Measurements from ENCODE around the genes ZNF217 and BCAS1.

DNA sequence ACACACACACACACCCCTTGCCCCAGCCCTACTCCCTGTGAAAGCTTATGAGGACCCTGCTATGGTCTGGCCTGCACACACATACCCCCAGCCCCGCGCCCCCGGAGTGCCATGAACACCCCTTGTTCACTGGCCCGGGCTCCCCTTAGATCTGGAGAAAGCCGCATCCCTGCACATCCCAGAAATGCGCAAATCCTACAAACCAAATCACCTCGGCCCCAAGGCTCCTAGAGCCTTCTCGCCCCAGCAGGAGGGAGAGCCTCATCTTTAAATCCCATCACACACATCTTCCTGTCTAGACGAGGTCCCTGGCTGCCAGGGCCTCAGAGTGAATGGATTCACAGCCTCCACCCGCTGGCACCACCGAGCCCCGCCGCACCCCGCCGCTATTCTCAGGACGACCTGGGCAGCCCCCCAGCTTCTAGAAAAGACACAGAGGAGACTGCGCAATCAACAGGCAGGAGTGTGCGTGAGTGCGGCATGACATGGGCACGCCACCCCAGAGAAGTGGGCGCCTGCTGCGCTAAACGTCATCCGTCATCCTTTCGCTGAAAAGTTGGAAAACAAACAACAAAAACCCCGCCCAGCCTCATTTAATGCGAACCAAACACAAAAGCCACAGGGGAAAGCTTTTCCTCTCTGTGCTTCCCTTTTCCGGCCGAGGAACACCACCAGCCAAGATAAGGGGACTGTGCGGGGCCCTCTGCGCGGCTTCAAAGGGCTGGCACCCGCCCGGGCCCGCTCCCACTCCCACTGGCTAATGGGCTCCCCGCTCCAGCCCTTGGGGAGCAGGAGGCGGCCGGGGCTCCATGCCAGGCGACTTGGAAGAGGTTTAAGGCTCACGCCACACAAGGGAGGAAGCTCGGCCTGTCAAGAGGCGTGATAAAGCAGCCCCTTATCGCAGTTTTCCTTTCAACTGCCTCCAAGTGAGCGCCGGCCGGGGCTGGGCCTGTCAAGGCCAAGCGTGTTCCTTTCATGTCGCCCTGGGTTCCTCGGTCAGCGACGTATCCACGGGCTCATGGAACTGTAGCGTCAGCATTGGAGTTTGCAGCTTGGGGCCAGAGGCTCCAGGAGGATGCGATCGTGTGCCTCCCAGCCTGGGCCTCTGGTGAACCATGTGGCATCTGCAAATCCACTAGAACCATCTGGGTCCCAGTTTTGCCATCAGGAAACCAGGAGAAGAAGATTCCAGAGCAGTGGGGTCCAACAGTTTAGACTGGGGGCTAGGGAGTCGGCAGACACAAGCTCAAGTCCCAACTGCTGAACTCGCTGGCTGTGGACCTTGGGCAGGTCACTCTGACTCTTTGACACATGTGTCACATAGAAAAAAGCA is 50.1 kb downstream of the NFATC2 start:
- RAMPAGE, long total RNA, result no peak
- RRBS, result 54% methylated on average over 5 of the region's 57 CpGs

DNA sequence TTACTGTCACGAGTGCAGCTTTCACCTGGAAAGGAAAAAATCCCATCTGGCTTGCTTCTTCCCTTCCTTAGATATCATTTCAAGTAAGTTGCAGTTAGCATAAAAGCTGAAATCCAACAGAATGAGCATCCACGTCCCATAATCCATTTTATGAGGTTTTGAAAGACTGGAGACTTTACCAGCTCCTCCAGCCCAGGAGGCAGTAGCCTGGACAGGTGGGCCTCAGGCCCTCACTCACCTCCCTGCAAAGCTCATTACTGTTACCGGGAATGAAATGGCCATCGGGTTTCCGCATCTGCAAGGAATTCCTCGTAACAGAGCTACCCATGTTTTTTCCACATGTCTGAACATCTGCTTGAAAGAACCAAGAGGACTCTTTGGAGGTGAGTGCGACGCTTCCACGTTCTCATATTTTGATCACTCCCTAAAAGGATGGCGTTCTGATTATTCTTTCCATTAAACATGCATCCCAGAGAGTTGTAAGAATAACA is 32.8 kb downstream of the NFATC2 start:
- RAMPAGE, long total RNA, result no peak
- RRBS, result no CpG with 5 or more reads among the region's 10 CpGs

- RAMPAGE, long total RNA, result no peak
- RRBS, result no CpG with 5 or more reads among the region's 6 CpGs
Observed at GRCh38 chr20:51528508-51529025, 14.0 kb downstream of the NFATC2 start.

GRCh38 chr20:51650884-51651185 is 108.3 kb upstream of the NFATC2 start:
- RAMPAGE, long total RNA, result no peak
- RRBS, result no CpG with 5 or more reads among the region's 5 CpGs

DNA sequence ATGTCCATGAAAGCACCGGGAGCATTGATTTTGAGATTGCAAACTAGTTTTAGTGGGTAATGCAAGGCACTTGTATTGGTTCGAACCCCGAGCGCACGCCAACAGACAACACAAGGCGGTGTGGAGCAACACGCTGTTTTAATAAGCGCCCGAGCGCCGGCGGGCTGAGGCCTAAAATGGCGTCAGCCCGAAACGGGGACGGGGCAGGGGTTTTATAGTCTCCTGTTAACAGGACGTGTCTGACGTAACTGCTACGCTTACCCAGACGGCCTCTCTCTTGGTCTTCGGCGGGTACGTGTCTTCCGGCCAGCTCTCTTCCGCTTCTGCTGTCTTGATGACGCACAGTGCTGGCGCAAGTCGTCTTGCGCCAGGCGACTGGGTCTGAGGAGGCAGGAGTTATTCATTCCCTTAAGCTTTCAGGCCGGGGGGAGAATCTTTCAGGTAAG is 18.7 kb upstream of the ZFP64 start:
- RAMPAGE, long total RNA, result no peak
- RRBS, result no CpG with 5 or more reads among the region's 31 CpGs

- RAMPAGE, long total RNA, result no peak
- RRBS, result no CpG with 5 or more reads among the region's 12 CpGs
Observed at GRCh38 chr20:53308606-53309517, 284.8 kb downstream of the ZNF217 start.

GRCh38 chr20:53584221-53584709 is 9.4 kb downstream of the ZNF217 start:
- RAMPAGE, long total RNA, result no peak
- RRBS, result no CpG with 5 or more reads among the region's 3 CpGs

- RAMPAGE, long total RNA, result no peak
- RRBS, result no CpG with 5 or more reads among the region's 7 CpGs
Observed at GRCh38 chr20:53591151-53592011, 2.3 kb downstream of the ZNF217 start.

- RAMPAGE, long total RNA, result no peak
- RRBS, result 1% methylated on average over 6 of the region's 91 CpGs
Observed at GRCh38 chr20:53593692-53594419, at the start of gene ZNF217. Gene ZNF217, minus strand, starts transcription at chr20:53593839.

- RAMPAGE, long total RNA, result no peak
- RRBS, result no CpG with 5 or more reads among the region's 5 CpGs
Observed at GRCh38 chr20:53622477-53623047, 28.9 kb upstream of the ZNF217 start.

DNA sequence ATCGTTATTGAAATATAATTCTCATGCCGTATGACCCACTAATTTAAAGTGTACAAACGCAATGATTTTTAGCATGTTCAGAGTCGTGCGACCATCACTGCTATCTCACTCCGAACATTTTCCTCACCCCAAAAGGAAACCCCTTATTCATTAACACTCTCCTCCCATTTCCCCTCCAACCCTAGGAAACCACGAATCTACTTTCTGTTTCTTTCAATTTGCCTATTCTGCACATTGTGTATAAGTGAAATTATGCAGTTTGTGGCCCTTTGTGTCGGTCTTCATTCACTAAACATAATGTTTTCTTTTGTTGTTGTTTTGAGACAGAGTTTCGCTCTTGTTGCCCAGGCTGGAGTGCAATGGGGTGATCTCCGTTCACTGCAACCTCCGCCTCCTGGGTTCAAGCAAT is 99.6 kb upstream of the ZNF217 start:
- RAMPAGE, long total RNA, result no peak
- RRBS, result no CpG with 5 or more reads among the region's 11 CpGs

DNA sequence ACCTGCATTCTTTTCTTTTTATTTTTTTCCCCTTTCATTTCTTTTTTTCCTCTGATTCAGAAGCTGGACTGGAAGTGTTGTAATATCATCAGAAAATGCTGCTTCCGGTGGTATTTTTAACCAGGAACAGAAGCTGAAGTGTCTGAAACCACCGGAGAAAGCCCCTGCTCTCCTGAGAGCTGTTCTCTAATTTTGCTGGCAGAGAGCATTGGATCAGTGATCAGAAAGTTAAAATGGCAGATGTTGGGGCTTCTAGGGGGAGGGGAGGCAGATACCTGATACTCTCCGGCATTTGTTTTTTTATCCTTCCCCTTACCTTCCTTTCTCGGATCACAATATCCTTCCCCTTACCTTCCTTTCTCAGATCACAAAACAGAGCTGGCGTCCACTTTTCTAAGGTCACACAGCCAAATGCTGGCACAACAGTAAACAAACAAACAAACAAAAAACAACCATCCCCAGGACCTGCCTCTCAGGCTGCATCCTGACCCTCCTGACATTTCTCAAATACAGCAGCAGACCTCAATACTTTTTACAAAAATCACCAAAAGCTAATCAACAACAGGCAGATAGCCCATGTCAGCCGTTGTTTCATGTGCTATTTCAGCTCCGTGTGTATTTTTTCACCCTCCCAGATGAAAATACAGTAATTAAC is 143.3 kb upstream of the ZNF217 start:
- RAMPAGE, long total RNA, result no peak
- RRBS, result no CpG with 5 or more reads among the region's 7 CpGs

DNA sequence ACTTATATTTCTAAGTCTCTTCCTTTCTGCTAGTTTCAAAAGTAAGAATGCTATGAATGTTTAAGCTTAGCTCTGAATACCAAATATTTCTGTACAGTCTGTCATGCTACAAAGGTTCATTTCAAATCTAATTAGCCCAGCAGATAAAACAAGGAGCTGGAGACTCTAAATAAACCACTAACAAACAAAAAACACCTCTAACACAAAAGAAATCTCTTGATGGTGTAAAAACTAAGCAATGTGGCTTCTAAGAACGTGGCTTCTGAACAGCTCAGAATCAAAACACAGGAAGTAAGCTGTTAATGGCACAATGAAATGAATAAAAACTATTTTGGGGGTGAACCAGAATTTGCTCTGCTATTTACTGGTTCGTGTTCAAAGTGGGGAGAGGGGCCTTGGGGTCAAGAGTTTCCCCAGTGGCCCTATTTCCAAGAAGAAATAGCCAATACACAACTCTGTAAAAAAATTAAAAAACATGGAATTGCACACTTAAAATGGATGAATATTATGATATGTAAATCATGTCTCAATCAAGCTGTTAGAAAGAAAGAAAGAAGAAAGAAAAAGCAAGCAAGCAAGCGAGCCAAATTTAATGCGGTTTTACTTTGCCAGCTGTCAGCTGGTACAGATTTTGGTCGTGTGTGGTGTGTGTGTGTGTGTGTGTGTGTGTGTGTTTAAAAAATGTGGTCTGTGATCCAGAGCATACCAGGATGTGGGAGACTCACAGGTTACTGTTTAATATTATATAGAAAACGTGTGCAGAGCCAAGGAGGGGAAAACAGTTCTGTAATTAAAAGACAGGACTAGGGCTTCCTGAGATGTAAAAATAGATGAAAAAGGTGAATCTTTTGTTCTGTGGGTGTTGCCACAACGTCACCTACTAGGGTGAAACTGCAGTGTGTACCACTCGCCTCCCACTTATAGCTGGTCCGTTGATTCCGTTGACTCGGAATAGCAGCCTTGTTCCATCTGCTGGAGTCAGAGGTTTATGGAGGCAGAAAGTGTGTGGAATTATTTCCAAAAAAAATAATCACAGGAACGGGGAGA is 198.0 kb downstream of the BCAS1 start:
- RAMPAGE, long total RNA, result no peak
- RRBS, result no CpG with 5 or more reads among the region's 12 CpGs

- RAMPAGE, long total RNA, result no peak
- RRBS, result no CpG with 5 or more reads among the region's 5 CpGs
Observed at GRCh38 chr20:53929918-53930583, 140.3 kb downstream of the BCAS1 start.

DNA sequence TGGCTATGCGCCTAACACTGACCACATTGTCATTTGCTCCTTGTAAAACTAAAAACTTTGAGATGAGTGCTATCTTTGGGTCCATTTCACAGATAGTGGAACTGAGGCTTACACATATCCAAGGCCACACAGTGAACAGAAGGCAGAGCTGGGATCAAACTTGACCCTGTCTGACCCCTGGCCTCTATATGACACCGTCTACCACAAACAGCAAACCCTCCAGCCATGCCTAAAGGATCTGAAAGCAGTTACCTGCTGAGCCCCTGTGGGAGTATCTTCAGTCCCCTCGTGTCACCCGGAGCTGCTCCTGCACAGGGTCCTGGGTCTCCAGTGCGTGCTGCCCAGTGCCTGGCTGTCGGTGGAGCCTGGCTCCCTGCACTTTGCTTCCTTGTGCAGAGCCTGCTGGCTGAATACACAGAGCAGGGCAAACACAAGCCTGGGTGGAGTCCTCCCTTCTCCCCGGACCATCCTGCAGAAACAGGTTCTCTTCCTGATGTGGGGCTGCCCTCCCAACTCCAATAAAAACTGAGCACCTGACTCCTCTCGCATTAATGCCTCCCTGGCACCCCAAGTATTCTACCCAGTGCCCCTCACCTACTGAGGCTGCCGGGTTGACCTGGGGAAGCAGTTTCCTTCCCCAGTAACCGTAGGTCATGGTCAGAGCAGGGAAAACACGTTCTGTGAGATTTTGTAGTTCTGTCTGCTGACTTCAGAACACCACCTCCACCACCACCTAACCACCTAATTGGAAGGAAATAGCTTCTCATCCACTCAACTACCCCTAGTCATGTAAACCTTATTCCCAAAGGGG is at the start of gene BCAS1:
Gene BCAS1, minus strand, starts transcription at position 414 of the 811 bp plus-strand sequence.
- RAMPAGE, long total RNA, result no peak
- RRBS, result no CpG with 5 or more reads among the region's 11 CpGs

- RAMPAGE, long total RNA, result no peak
- RRBS, result no CpG with 5 or more reads among the region's 5 CpGs
Observed at GRCh38 chr20:54084862-54085553, 14.6 kb upstream of the BCAS1 start.

DNA sequence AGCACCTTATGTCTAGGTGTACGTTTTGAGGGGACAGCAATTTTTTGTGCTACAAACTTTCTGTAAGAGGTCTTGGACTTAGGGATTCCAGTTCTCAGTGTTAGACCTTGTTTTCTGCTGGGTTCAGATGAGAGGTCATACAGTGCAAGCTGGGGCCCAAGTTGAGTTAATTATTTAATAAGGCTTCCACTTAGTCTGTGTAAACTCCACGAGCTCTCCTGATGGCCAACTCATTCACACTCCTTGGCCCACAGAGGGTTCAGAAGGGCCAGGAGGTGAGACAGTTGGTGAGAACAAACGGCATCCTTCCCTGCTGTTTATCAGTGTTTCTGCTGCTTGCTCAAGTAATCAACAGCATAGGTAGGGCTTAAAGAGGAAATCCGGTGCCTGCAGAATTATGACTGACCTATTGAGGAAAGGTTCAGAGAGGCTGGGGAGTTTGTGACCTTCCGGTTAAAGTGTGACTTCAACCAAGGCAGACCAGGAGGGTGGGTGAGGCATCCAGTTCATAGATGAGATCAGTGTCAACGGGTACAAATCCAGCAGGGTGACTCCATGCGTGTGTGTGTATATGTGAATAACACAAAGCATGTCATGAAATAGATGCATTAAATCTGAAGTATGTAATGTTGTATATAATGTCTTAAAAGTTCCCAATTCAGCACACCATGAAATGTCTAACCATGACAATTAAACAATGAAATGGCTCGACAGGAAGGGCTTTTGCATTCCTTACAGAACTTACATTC is 37.3 kb upstream of the BCAS1 start:
- RAMPAGE, long total RNA, result no peak
- RRBS, result 11% methylated on average over 2 of the region's 8 CpGs

DNA sequence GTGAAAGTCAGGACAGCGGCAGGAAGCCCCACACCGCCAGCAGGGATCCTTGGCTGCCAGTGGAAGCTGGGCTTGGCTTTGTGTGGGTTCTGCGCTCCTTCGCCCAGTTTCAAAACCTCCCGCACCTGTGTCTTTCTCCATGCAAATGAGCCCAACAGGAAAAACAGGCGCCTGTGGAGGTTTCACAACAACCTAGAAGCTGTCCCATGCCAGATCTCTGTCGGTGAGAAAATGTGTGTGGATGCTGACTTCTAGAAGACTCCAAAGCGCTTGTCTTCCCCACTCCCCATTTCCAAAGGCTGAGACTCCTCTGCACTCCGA is 291.6 kb downstream of the BMP7 start:
- RAMPAGE, long total RNA, result no peak
- RRBS, result no CpG with 5 or more reads among the region's 9 CpGs

DNA sequence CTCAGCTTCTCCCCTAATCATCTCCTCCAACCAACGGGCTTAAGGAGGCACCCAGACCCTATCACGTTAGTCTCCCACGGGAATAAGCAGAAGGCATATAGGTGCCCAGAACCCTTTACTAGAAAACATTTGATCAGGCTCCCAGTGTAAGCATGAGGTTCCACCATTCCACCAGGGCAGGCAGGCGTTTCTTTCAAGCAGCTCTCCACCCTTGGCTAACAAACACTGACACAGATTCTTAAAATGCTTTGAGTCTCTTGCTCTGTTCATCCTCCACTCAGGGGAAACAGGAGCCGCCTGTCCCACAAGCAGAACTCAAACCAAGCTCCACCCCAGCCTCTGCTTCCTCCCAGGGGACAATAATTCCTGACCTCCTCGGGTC is 19.0 kb downstream of the BMP7 start:
- RAMPAGE, long total RNA, result no peak
- RRBS, result no CpG with 5 or more reads among the region's 6 CpGs

DNA sequence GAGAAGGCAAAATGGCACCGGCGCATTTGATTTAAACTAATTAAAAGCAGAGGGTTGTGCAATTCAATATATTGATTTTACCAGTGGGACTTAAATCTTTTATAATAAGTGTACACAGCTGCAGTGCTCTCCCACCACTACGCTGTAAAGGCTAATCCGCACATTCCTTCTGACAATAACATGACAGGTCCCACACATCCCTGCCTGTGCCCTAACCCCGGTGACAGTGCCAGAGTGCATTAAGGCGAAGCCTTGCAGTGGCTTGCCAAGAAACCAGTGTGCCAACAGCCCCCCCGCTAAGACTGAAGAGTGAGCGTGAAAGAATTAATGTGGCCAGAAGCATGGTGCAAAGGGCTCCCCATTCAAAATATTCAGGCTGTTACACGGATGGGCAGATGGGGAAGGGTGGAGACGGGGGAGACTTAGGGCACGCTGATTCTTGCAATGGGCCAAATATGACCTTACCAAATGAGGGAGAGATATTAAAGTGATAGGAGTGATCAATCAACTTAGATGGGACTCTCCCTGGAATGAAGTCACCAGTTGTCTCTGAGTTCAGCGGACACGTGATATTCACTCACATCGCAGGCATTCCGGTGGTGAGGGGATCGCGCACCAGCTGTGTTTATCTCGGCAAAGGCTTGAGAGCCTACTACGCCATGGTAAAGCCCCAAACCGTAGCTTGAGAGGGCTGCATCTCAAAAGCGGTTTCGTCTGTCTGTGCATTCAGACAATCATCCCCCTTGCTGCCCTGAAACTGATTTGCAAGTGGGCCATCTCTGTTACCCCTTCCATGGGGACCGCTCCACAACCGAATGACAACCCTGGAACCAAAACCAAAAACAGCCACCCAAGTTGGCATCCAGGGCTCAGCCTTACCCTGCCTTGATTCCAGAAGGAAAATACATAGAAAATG is 5.6 kb downstream of the BMP7 start:
- RAMPAGE, long total RNA, result no peak
- RRBS, result no CpG with 5 or more reads among the region's 24 CpGs

Measured in epithelial cell of proximal tubule (primary cell).